Panc1 (cell line): ENCODE measurements around the gene ACAN.

- RRBS, 2 experiments, result no CpG with 5 or more reads among the region's 6 CpGs
Observed at GRCh38 chr15:85649373-85649872, 145.3 kb downstream of the KLHL25 start.

GRCh38 chr15:85664502-85664750 is 130.3 kb downstream of the KLHL25 start:
- RRBS, 2 experiments, result no CpG with 5 or more reads among the region's 3 CpGs

DNA sequence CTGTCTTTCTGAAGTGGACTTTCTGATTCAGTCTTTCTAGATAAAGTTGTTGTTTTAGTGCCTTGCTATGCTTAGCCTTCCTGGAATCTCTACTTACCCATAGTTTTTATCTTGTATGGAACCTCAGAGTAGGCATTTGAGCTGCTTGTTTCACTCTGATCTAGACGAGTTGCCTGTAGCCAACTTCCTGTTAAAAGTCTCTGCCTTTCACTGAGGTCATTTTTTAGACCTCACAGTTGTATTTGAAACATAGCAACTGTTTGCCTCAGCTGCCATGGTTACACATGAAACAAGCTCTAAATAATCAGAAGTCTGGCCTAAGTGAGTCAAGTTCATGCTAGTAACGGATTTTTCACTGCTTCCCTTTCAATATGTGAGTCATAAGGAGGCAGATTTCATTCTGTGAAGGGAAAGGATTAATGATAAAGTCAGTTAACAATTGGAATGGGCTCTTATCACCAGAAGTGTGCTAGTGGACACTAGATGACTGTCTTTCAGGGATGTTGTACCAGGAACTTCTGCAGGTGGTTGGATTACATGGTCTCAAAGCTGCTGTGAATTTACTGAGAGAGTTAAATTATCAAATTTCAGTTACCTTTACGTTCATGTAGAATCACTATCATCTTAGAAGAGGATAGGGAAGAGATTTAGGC is 126.7 kb downstream of the KLHL25 start:
- RRBS, 2 experiments, result no CpG with 5 or more reads among the region's 3 CpGs

GRCh38 chr15:85718857-85719498 is 75.7 kb downstream of the KLHL25 start:
- RRBS, 2 experiments, result no CpG with 5 or more reads among the region's 5 CpGs

DNA sequence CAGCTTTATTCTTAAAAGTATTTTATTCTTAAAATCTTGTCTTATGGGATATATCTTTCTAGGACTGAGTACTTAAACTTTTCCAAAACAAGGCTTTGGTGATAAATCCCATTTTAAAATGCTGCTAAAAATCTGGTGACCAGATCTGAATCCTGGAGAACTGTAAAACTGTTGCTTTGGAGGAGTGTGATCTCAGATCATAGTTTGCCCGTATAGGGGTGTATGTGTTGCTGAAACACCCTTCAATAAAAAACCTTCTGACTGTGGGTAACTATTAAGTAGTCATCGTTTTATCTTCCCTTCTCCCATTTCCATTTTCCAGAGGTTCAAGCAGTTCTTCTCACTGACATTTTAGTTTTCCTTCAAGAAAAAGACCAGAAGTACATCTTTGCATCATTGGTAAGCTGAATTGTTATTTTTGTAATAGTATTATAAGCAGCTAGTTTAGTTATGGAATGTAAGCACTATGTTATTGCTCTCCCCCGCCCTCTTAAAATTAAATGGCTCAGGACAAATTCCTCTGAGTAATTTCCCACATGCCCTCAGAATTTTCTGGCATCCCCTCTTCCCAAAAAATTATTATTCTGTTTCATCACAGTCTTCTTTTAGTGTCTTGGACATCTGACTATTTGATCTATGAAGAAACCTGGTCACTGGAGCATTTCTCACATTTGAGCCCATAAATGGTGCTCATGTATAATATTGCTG is 68.5 kb downstream of the KLHL25 start:
- RRBS, 2 experiments, result no CpG with 5 or more reads among the region's 3 CpGs

GRCh38 chr15:86528034-86528346 is 448.3 kb downstream of the AGBL1 start:
- RRBS, 2 experiments, result no CpG with 5 or more reads among the region's 17 CpGs

DNA sequence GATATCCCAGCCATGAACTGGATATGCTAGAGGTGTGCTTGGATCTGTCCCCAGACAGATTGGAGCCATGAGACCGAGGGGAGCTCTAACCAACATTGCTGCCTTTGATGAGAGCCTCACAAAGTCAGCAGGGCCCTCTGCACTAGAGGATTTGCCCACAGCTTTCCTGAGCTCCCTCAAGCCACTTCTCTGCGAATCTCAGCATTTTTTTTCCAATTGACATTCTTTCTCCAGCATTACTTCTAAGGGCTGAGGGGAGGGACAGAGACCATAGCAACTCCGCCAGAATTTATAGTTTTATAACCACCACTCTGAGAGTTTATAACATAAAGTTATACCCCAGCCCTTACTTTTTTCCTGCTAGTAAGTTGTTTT is 405.5 kb downstream of the NTRK3 start:
- RRBS, 2 experiments, result no CpG with 5 or more reads among the region's 3 CpGs

- RRBS, 2 experiments, result 11 to 36% methylated on average over 1 of the region's 7 CpGs
Observed at GRCh38 chr15:87902967-87903559, 353.5 kb downstream of the NTRK3 start.

- RRBS, 2 experiments, result no CpG with 5 or more reads among the region's 6 CpGs
Observed at GRCh38 chr15:88465434-88466390, 1.5 kb downstream of the MRPL46 start.

DNA sequence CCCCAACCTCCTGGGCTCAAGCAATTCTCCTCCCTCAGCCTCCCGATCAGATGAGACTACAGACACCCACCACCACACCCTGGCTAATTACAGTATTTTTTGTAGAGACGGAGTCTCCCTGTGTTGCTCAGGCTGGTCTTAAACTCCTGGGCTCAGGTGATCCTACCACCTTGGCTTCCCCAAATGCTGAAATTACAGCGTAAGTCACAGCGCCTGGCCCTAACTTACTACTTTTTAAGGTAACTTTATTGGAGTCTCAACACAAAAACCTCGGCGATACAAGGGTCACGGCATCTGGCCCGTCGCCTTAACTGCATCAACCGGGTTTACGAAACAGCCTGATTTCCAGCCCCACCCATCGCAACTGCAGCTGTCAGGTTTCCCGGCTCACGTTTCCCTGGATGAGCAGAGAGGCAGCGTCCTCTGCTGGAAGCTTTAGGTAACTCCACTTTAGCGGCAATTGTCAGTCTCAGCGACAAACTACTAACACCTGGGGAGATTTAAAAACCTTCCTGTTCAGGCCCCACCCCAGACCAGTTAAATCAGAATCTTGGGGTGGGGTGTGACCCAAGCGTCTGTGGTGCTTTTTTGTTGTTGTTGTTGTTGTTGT is 6.8 kb upstream of the AEN start:
- RRBS, 2 experiments, result 6 to 22% methylated on average over 4 of the region's 18 CpGs

- RRBS, 2 experiments, result no CpG with 5 or more reads among the region's 6 CpGs
Observed at GRCh38 chr15:88636606-88637447, 2.0 kb upstream of the ISG20 start.

DNA sequence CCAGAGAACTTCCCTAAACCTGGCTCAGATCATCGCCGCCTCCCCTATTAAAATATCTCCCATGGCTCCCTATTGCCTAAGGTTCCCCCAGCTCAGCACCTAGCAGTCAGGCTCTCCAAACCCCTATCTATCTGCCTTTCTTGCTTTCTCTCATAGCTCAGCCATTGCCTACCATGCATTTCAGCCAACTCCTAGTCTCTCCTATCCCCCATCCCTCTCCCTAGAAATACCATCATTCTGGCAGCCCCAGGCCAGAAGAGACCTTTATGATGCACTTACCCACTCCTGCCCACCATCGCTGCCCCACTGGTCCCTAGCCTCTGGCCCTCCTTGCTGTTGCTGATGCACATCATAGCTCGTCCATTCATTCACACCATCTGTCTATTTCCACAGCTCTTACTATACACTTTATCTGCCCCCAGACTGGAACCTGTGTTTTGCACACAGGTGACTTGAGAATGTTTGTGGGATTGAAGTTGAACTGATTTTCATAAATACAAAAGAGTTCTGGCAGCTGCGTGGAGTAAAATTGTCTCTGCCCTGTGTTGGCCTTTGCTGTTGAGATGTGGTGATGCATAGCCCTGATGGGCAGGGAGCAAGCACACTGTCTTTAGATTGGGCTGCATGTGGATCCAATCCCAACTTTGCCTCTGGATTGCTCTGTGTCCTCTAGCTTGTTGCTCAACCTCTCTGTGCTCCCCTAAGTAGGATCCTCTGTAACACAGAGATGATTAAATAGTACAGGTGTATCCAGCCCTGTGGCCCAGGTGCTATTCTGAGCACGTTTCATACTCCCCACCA is 6.9 kb downstream of the ISG20 start:
- RRBS, 2 experiments, result no CpG with 5 or more reads among the region's 6 CpGs

DNA sequence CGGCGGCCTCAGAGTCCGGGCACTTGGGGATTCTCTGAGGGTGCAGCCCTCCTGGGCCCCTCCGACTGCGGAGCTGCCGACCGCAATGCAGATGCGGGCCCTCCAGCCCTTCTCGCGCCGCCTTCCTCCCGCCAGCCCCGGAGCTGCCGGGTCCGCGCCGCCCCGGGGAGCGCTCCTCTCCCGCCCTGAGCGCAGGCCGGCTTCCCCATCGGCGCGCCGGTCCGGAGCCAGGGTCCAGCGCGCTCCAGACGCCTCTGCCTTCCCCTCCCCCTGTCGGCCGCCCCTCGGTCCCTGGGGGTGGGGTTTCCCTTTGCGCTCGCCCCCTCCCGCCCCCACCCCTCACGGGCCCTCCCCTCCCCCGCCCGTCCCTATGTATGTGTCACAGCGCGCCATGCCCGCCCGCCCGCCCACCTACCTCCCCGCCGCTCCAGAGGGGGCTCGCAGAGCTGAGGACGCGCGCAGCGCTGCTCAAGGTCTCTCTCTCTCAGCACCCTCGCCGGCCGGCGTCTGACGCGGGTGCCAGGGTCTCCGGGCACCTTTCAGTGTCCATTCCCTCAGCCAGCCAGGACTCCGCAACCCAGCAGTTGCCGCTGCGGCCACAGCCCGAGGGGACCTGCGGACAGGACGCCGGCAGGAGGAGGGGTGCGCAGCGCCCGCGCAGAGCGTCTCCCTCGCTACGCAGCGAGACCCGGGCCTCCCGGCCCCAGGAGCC is at the start of gene ACAN:
ACAN (plus strand) TSS at position 402 of the 712 bp plus-strand sequence.
- RRBS, 2 experiments, result 29 to 34% methylated on average over 17 to 22 of the region's 75 CpGs

DNA sequence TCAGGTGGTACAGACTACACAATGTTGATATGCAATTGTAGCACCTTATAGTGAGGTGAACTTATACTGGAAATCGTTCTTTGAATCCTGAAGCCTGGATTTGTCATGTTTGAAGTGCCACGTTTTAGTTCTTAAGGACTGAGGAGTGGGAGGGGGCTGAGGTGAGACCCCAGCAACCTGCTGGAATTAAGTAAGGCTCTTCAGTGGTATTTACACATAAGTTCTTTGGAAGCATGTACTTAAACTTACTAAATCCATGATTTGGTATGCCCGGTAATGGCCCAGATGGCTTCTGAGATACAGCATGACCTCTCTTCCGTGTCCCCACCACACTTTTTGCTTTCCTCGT is 7.1 kb downstream of the ABHD2 start:
- RRBS, 2 experiments, result no CpG with 5 or more reads among the region's 5 CpGs

DNA sequence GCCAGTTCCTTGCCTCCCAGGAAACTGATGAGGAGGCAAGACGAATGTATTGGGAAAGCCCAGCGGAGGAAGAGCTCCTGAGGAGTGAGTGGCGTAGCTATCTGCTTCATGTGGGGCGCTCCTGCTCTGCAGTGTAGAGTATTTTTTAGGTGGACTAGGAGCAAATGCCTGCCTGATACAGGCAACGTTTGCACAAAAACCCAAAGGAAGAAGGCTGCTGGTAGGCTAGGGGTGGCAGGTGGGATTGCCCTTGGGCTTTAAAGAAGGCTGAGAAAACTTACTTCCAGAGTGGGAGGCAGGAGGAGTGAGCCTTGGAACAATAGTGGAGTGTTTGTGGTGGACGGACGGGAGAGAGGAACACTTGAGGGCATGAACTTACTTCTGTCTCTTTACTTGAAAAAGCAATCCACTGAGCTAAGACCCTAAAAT is 14.4 kb downstream of the ABHD2 start:
- RRBS, 2 experiments, result no CpG with 5 or more reads among the region's 7 CpGs

DNA sequence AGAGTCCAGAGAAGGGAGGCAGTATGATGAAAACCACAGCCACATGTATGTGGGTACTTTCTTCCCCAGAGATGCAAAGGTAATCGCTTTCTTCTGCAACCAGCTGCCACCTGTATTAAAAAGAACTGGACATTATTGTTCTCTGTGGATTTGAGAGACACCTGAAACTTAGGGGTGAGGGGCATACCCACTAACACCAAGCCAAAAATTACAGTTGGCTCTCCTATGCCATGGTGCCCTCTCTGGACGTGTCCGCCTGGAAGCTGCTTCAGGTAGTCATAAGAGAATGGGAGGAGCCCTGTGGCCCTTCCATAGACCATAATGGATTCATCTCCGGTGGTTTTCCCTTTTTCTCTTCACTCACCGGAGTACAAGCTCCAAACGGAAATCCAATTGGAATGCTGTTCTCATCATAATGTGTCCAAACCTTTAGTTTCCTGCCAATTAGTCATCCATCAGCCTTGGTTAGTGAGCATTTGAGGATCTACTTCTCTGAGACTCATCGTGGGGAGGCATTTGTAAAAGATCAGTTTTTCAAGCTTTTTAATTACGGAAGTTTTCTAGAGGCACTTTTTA is 34.8 kb downstream of the ABHD2 start:
- RRBS, 2 experiments, result no CpG with 5 or more reads among the region's 8 CpGs

DNA sequence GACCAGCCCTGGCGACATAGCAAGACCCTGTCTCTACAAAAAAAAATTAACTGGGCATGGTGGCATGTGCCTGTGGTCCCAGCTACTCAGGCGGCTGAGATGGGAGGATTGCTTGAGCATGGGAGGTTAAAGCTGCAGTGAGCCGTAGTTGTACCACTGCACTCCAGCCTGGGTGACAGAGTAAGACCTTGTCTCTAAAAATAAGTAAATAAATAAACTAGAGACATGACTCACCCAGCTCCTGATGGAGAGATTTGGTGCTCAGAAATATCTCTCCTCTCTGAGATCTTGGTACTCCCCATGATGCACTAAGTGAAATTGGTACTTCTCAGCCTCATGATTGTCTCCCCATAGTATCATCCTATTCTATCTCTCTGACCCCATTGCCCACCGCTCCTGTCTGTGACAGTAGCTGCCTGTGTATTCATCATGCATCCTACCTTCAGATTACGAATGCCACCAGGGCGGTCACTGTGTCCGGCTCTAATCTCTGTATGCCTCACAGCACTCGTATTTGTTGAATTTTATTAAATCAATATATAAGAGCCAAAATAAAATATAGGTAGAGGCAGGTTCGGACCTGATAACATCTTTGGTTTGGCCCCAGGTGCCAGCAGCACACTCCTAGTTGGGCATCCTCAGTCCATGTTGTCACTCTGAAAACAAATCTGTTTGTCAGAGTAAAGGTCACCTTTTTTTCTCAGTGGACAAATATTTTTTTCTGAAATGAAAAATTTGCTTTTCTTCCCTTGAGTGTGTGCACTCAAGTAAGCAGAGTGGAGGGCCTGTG is 51.0 kb downstream of the ABHD2 start:
- RRBS, 2 experiments, result no CpG with 5 or more reads among the region's 9 CpGs

- RRBS, 2 experiments, result no CpG with 5 or more reads among the region's 8 CpGs
Observed at GRCh38 chr15:89316338-89317296, 18.0 kb downstream of the POLG start.

DNA sequence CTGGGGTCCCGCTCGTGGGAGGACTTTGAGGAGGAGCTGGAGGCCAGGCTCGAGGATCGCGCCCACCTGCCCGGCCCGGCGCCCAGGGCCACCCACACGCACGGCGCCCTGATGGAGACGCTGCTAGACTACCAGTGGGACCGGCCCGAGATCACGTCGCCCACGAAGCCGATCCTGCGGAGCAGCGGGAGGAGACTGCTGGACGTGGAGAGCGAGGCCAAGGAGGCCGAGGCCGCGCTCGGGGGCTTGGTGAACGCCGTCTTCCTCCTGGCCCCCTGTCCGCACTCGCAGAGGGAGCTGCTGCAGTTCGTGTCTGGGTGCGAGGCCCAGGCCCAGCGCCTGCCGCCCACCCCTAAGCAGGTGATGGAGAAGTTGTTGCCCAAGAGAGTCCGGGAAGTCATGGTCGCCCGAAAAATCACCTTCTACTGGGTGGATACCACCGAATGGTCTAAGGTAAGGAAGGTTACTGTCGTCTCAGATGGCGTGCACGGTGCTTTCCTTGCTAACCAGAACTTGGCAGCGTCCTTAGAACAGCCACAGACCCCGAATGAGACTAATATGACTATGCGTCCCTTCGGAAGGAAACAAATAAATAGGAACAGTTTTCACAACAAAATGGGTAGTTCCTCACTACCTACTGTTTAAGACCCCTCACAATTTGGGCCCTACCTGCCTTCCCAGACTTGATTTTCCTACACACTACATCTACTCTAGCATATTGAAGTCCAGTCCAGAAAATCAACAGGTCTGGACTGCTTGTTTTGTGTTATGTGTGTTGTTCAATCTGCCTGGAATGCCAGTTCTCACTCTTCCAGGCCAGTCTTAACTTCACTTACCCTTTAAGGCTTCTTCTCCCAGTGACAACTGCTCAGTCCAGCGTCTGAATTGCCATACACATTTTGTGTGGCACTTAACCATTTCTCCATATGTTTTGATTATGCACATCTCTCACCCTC is 797 bp downstream of the TICRR start:
- RRBS, 2 experiments, result 1 to 6% methylated on average over 7 to 11 of the region's 46 CpGs

GRCh38 chr15:89667570-89667927 is 11.6 kb downstream of the PLIN1 start:
- RRBS, 2 experiments, result no CpG with 5 or more reads among the region's 11 CpGs